ENCODE results near the gene HEATR5B.

- PRO-cap = no peak
- RRBS = no CpG with 5 or more reads among the region's 5 CpGs
These were observed 105.3 kb downstream of the LTBP1 start for GRCh38 chr2:33052038-33052388.

- PRO-cap = no peak
- RRBS = no CpG with 5 or more reads among the region's 13 CpGs
These were observed 123.2 kb downstream of the LTBP1 start for GRCh38 chr2:33069633-33070719.

GRCh38 chr2:33108529-33109316, 162.0 kb downstream of the LTBP1 start:
- PRO-cap = no peak
- RRBS = no CpG with 5 or more reads among the region's 8 CpGs

GRCh38 chr2:33478142-33478606, 1.7 kb downstream of the RASGRP3 start:
- PRO-cap = no peak
- RRBS = no CpG with 5 or more reads among the region's 6 CpGs

- PRO-cap = no peak
- RRBS = no CpG with 5 or more reads among the region's 8 CpGs
These were observed 54.1 kb downstream of the RASGRP3 start for GRCh38 chr2:33530182-33531284.

DNA sequence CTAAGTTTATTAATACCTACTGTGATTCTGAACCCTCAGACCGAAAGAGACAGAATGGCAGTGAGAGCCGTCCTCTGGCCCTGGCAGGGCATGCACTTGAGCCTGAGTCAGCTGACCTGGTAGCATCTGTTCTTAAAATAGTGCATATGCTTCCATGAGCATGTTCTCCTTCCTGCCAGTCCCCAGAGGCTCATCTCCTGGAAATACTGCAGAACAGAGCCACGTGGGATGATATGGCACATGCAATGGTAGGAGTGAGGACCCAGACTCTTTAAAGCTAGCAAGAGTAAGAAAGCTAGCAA, 59.0 kb downstream of the RASGRP3 start:
- PRO-cap = no peak
- RRBS = no CpG with 5 or more reads among the region's 3 CpGs

- PRO-cap = no peak
- RRBS = no CpG with 5 or more reads among the region's 6 CpGs
These were observed 4.2 kb downstream of the CRIM1 start for GRCh38 chr2:36359531-36360401.

DNA sequence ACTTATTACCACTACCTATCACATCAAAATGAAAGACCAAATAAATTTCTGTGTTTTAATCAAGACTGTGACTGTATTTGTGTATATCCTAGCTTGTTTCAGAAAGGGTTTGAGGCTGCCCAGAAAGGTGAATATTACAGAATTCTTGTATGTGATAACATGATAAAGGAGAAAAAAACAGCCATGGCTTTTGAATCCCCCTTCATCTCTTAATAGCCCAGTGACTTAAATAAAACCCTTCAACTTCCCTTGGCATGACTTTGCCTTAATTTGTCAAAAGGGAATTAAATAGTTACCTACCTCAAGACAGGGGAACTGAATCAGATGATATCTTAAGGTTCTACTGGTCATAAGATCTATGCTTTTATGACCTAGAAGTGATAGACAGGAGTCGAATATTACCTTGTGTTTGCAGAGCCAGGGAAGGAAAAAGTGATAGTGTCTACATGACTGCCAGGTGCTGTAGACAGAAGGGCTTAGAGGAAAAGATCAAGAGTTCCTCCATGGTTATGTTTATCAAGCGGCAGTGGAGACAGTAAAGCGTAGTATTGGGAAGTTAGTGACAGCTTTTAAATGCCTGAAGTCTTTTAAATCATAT, 11.7 kb downstream of the CRIM1 start:
- PRO-cap = no peak
- RRBS = no CpG with 5 or more reads among the region's 3 CpGs

DNA sequence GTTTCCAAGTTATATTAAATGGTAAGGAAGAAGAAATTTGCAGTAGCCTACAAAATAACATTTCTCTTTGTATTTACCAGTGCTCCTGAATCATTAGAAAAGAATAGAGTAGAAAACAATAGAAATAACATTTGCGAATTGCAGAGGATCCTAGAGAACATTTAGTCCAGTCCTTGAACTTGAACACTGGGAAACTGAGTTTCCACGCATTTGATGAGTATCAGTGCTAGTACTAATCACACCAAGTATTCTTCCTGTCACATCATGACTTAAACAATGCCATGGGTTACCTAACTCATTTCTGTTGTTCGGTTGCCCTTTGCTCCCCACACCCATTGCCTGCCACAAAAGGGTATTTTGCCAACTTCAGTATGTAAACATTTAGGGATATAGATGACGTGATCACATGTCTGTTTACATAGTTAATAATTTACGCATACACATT, 42.2 kb downstream of the CRIM1 start:
- PRO-cap = no peak
- RRBS = no CpG with 5 or more reads among the region's 5 CpGs

DNA sequence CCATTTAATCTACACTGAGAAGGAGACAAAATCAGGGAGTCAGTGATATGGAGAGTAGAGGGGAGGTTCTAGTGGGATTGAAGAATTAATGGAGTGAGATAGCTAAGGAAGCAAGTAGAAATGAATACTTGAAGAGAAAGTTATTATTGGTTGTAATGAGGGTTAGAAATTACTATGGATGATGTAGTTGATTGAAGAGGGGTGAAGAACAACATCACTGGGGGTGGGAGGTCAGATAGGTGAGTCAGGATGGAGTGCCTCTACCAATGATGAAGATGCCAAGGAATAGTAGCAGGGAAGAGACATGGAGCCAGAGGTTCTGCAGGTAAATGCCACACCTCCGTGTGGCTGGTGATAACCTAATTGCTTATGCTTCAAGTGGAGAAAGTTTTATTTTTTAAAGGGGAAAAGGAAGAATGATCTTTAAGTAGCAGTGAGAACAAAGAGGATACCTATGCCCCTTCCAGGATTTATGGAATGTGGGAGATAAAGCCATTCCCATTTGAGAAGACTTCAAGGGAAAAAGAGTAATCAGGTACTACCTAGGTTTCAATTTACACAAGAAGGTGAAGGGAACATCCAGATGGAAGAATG, 44.7 kb downstream of the CRIM1 start:
- PRO-cap = no peak
- RRBS = no CpG with 5 or more reads among the region's 1 CpG

- PRO-cap = no peak
- RRBS = no CpG with 5 or more reads among the region's 15 CpGs
These were observed 100.8 kb downstream of the CRIM1 start for GRCh38 chr2:36456167-36457009.

- PRO-cap = no peak
- RRBS = no CpG with 5 or more reads among the region's 1 CpG
These were observed 63.6 kb downstream of the FEZ2 start for GRCh38 chr2:36534091-36535060.

DNA sequence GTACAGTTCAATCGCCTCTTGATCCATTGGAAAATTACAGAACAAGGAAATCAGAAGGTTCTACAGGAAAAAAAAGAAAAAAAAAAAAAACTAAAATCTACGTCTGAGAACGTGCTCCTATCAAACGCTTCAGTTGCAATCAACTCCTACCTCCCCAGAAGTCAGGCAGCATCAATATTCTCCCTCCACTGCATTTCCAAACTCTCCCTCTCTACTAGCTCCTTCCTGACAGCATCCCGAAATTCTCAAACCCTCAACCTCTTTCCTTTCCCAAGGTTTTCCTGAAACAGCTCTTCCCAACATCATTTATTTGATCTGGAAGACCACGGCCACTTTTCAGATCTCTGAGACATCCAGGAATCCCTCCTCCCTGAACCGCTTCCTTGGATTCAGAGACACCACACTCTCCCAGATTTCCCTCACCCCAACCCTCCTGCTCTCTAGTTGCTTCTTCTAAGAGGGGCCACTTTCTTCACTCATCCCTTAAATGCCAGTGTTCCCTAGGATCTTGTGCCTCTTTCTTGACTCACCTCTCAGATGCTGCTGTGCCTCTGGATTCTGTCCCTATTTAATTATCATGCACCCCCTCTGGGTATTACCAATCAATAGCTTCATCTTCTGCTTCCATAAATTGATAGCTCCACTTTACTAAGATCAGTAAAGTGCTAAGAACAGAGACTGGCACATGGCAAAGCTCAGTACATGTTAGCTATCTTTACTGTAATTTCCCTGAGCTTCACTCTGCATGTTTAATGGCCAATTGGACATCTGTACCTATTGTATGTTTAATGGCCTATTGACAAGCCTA, 34.3 kb downstream of the FEZ2 start:
- PRO-cap = no peak
- RRBS = no CpG with 5 or more reads among the region's 7 CpGs

DNA sequence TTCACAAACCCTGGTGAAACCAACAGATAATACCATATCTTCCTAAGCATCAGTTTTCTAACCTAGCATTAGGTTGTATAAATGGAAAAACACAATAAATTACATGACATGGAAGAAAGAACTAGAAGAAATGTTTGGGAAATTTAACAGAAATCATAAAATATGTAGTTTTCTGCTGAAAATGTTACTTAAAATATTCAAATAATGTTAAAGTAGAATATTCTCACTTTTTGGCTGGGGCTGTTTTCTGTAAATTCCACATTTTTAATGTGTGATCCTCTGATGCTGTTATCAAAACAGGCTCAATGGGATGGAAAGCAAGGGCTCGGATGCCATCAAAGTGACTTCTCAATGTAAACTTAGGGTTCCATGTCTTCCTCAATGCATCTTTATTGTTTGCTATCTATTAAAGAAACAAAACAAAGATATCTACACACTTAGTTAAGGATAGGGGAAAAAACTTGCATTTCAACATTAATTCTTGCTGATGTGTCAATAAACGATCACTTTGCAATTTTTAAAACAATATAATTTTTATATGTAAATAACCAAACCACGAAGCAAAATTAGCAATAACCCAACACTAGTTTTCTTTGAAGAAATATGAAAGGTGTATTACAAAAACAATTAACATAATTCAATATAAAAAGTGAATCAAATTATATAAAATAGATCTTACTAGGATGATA, 96.9 kb downstream of the STRN start:
- PRO-cap = no peak
- RRBS = no CpG with 5 or more reads among the region's 3 CpGs

DNA sequence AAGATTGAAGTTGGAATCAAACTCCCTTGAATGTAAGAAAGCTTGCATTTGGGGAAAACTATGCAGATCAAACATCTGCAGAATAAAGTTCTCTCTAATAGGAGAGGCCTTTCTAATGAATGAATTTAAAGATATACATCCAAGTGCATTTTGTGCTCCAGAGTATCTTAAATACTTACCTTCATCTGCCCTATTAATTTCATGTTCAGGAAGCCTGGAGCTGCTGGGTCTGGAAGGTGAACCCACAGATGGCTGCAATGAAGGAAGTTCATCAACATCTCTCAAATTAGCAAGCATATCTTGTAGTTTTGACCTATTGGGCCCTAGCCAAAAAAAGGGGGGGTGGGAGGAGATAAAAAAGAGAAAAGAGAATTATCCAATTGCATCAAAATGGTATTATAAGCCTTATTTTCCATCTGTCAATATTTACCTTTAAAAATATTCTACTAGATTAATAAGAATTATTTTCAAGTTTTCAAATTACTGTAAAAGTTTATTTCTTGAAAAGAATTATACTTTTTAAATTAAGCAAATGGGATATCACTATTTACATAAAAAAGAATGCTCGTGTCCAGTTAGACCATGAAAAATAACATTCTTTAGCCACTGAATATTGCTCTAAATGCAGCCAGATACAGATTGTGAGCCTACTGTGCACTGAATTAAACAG, 82.4 kb downstream of the STRN start:
- PRO-cap = no peak
- RRBS = no CpG with 5 or more reads among the region's 1 CpG

GRCh38 chr2:37083657-37084879, at the start of gene HEATR5B:
TSS of gene HEATR5B (minus strand) at chr2:37084372.
- PRO-cap = bidirectional peak, plus-strand start at chr2:37083977, minus-strand start at chr2:37083923; bidirectional peak, plus-strand start at chr2:37084536, minus-strand start at chr2:37084278
- RRBS = 2% methylated on average over 24 of the region's 82 CpGs

DNA sequence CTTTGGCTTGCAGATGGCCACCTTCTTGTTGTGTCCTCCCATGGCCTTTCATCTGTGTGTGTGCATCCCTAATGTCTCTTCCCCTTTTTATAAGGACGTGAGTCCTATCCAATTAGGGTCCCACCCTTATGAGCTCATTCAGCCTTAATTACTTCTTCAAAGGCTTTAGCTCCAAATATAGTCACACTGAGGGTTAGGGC, 34.3 kb downstream of the CDC42EP3 start:
- PRO-cap = unidirectional peak, minus-strand start at position 62 of the sequence
- RRBS = no CpG with 5 or more reads among the region's 1 CpG

GRCh38 chr2:38037671-38038753, 37.9 kb downstream of the CYP1B1 start:
- PRO-cap = bidirectional peak, plus-strand start at chr2:38038278, minus-strand start at chr2:38038202
- RRBS = 5% methylated on average over 11 of the region's 41 CpGs

DNA sequence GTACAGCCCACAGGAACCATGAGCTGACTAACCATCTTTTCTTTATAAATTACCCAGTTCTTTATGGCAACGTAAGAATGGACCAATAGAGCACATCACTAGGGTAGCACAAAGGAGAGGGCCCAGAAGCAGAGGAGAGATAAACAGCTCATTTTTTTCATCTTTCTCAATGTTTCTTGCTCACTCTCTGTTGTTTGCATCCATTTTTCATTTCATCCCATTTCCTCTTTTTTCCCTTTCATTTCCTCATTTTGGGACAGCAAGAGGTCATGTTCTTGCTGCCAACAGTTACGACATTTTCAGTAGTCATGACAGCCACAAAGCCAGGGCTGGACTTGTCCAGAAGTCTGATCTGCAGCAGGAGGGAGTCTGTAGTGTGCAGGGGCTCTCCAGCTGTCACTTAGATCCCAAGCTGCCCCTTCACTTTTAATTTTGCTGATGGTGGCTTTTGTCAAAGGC, 52.7 kb upstream of the CYP1B1 start:
- PRO-cap = no peak
- RRBS = no CpG with 5 or more reads among the region's 2 CpGs

DNA sequence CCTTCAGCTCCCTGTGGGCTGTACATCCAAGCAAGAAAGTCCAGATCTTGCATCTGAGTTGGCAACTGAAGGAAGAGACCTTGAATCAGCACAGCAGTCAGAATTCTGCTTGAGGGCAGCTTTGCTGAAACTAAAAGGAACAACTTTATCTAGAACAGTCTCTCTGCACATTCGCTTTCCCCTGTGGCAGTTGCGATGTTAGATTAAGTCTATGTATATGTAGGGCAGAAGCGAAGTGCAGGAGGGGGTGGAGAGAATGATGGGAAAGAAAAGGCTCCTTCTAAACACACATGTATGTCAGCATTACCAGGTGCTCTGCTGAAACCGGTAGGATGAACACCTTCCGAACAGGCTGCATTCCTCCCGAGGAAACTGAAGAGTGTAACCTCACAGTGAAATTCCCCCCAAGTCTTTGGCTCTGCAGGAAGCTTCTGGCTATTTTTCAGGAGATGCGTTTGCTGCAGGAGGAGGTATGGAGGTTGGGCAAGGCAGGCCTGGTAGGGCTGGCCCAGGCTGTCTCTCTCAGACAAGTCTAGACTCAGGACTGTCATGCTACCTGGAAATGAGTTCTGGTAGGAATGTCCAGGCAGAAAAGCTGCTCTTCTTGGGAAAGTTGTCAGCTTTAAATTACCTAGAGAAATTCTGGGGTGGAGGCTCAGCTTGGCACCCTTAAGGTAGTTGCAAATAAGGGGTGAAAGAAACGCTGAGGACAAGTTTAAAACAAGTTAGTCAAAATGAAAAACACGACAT, 70.0 kb upstream of the ATL2 start:
- PRO-cap = no peak
- RRBS = no CpG with 5 or more reads among the region's 9 CpGs